ENCODE measurements around the gene NXPH1.

- RRBS, result no CpG with 5 or more reads among the region's 1 CpG
These were observed 6.7 kb downstream of the ICA1 start for GRCh38 chr7:8255179-8255733.

GRCh38 chr7:8389822-8390249, 43.6 kb upstream of the NXPH1 start:
- RRBS, result no CpG with 5 or more reads among the region's 8 CpGs

GRCh38 chr7:8433395-8433877, at the start of gene NXPH1:
Gene NXPH1, plus strand, starts transcription at chr7:8433609.
- RRBS, result 3% methylated on average over 20 of the region's 42 CpGs

DNA sequence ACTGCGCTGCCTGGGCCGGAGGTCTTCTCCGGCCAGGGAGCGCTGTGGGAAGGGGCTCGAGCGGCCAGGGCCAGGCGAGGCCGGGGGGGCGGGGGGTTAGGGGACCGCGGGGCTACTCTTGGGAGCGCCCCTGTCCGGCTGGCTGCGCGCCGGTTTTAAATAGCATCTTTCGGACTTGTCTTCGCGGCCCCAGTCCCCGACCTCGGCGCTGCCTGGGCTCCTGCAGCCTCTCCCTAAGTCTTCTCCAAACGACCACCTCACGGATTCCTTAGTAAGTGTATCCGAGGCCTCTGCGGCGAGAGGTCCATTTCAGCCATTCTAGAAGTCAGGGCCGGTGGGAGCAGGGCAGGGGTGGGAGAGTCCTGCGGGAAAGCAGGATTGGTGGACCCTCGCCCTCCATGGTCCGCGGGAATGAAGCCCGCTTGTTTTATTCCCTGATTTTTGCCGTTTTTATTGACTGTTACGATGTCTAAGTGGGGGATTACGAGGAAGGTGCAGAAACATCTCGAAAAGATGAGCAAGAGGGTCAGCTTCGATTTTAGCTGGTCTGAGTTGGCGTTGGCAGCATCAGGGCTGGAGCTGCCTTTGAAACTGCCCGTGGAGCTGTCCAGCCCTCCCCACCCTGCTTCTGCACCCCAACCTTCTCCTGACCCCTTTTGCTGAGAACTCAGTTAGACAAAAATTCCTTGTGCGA, 529 bp downstream of the PHF14 start:
- RRBS, result 3% methylated on average over 11 of the region's 41 CpGs

GRCh38 chr7:10981931-10983320, 8.8 kb downstream of the PHF14 start:
- RRBS, result no CpG with 5 or more reads among the region's 12 CpGs

DNA sequence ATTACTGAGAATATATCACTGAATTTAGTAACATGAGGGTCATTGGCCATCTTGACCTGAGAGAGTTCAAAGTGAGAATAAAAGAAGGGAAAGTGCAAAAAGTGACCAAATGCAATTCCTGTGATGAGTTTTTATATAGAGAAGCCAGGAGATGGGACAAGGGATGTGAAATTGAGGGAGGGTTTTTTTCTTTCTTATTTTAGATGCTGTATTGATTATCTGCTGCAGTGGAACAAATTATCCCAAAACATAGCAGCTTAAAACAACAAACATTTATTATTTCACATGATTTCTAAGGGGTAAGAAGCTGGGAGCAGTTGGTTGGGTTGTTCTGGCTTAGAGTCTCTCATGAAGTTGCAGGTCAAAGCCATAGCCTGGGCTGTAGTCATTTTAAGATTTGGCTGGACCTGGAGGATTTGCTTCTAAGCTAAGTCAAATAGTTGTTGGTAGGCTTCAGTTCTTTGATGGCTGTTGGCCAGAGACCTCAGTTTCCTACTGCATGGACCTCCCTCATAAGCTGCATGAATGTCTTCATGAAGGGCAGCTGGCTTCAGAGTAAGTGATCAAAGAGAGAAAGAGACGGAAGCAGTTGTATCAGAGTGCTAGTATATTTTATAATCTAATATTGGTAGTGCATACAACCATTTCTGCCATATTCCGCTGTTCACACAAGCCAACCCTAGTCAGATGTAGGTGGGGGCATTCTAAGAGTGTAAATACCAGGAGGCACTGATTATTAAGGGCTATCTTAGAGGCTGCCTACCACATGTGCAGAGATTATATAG, 23.8 kb downstream of the PHF14 start:
- RRBS, result no CpG with 5 or more reads among the region's 2 CpGs

- RRBS, result no CpG with 5 or more reads among the region's 5 CpGs
These were observed 178.8 kb downstream of the PHF14 start for GRCh38 chr7:11152325-11152959.

DNA sequence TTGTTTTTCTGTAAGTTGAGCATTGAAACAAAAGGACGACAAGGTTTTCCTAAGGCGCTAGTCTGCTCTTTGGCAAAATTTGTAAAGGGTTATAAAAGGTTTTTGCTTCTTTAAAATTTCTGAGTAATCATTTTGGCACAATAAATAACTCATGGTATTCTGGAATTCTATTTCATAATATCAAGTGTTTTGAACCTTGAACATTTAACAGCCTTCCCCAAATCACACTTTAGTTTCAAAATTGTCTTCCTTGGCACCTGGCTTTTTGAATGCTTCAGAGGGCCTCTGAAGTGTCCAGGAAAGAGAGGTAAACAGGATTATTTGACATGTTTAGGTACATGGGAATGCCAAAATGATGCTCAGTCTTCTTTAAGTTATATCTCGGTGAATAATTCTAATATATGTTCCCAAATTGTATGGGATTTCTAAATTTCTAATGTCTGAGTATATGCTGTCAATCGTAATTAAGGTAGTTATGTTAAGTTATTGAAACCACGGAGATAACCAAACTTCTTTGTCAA, 220.9 kb downstream of the PHF14 start:
- RRBS, result no CpG with 5 or more reads among the region's 5 CpGs

- RRBS, result no CpG with 5 or more reads among the region's 15 CpGs
These were observed 650 bp upstream of the TMEM106B start for GRCh38 chr7:12210429-12210859.

- RRBS, result no CpG with 5 or more reads among the region's 7 CpGs
These were observed 14.4 kb downstream of the SCIN start for GRCh38 chr7:12584870-12585443.

GRCh38 chr7:12689818-12690769, 2.7 kb downstream of the ARL4A start:
- RRBS, result no CpG with 5 or more reads among the region's 2 CpGs

DNA sequence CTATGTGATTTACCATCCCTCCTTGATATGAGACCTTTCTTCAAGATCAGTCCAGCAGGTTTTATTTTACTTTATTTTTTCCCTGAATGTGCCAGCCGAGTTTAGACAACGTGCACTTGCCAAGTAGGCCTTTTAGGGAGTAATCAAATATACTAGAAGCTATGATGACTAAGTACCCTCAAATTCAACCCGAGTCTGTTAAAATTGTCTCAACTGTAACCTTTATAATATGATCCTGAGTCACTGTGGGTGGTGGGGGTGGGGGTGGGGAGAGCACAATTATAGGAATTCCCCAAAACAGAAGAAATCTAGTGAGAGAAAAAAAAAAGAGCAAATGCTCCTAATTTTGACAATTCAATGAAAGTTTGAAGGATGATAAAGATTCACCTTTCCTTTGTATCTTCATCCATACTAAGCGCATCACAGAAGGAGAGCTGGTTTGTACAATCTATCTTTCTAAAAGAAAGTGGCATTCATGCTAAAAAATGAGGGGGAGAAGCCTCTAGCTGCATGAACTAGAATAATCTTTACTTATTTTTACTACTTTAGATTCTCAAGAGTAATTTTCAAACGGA, 32.2 kb downstream of the ARL4A start:
- RRBS, result no CpG with 5 or more reads among the region's 5 CpGs

- RRBS, result no CpG with 5 or more reads among the region's 4 CpGs
These were observed 3.3 kb downstream of the ETV1 start for GRCh38 chr7:13985904-13986730.

DNA sequence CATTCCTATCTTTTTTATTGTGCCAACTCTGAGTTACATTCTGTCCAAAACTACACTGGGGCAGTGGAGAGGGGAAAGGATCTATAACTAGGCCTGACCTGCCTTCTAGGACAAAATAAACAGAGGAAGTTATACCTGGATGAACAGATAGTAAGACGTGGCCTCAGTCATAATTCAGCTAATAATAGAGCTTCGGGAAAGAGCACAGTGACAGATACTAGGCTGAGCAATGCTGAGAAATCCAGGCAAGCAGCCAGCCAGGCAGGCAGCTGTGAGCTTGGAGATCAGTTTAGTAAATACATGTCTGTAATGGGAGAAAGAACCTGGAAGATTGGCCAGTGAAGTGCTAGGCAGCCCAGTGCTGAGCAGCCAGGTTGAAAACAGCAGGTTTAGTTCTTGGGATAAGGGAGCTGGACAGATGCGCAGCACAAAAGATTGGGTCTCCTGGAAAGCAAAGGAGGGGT, 141.0 kb downstream of the DGKB start:
- RRBS, result no CpG with 5 or more reads among the region's 3 CpGs

- RRBS, result no CpG with 5 or more reads among the region's 2 CpGs
These were observed 744 bp downstream of the AGMO start for GRCh38 chr7:15560882-15561659.

DNA sequence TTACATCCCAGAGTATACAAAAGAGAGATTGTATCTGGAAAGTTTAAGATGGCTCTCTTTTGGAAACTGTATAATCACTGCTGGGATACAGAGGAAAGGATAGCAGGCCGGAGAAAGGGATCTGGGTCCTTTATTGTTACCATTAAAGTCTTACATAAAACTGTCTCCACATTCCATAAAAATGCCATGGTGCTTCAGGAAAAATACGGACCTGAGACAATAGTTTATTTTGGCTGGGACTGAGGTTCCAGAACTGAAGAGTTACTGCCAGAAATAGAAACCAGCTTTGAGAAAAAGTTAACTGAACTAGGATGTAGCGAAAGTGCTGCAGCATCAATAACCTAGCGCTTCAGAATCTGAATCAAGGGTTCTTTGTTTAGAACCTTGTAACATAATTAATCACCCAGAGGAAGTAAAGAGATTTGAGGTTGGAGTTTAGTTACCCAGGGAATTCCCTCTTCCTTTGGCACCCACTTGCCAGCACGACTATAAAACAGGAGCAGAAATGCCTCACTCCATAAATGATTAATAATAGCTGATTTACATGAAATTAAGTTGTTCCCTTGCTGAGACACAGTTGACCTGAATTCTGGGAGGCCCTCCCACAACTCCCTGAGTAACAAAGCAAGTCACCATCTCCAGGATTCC, 37.9 kb downstream of the MEOX2 start:
- RRBS, result no CpG with 5 or more reads among the region's 5 CpGs

DNA sequence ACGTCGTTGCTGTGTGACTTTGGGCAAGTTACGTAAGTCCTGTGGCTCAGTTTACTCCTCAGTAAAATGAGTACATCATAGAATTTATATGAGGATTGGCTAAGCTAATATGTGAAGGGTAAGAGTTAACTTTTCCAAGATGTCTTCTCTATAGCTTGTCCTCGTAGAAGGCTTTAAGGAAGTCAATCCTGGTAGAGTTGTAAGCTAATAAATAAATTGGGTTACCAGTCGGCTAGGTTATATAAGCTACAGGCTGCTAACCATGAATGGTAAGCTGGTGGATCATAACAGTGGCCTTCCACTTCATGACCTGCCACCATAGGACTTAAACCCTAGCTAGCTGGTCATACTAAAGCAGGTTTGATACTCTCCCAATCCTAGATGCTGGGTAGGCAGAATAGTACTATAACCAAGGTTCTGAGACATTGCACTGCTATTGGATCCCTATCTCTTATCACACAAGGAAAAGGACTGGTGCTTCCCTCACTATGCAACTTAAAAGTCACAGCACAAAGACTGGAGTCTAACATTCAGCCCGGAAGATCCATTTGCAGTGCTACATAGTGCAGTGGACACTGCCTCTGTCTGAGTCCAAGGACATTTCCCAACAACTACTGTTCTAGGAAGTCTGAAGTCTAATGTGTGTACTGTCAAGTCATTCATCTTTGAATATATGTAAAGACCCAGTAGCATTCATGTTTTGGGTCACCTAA, 156.3 kb downstream of the CRPPA start:
- RRBS, result no CpG with 5 or more reads among the region's 6 CpGs

DNA sequence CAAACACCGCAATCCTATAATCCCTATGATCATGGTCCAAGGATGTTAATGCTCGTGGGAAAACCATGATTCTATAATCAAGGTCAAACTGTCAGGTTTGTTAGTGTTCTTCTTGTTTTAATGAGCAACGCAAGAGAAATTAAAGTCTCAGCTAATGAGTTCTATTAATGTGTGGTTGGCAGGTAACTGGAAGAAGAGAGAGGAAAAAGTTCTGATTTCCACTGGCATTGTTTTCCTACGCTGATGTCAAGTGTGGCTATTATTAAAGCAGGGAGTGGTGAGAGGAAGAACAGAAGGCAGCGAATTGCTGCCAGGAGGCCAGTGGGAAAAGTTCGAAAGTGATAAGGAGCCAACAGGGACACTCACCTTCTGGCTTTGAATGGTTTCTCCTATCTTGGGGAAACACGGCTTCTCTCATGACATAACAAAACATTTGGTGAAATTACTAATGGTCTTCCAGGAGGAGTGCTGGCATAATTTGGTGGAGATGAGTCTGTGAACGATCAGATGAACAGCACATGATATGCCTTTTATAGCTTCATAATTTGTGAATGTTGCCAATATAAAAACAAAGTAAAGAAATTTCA, 28.2 kb downstream of the LRRC72 start:
- RRBS, result no CpG with 5 or more reads among the region's 8 CpGs

DNA sequence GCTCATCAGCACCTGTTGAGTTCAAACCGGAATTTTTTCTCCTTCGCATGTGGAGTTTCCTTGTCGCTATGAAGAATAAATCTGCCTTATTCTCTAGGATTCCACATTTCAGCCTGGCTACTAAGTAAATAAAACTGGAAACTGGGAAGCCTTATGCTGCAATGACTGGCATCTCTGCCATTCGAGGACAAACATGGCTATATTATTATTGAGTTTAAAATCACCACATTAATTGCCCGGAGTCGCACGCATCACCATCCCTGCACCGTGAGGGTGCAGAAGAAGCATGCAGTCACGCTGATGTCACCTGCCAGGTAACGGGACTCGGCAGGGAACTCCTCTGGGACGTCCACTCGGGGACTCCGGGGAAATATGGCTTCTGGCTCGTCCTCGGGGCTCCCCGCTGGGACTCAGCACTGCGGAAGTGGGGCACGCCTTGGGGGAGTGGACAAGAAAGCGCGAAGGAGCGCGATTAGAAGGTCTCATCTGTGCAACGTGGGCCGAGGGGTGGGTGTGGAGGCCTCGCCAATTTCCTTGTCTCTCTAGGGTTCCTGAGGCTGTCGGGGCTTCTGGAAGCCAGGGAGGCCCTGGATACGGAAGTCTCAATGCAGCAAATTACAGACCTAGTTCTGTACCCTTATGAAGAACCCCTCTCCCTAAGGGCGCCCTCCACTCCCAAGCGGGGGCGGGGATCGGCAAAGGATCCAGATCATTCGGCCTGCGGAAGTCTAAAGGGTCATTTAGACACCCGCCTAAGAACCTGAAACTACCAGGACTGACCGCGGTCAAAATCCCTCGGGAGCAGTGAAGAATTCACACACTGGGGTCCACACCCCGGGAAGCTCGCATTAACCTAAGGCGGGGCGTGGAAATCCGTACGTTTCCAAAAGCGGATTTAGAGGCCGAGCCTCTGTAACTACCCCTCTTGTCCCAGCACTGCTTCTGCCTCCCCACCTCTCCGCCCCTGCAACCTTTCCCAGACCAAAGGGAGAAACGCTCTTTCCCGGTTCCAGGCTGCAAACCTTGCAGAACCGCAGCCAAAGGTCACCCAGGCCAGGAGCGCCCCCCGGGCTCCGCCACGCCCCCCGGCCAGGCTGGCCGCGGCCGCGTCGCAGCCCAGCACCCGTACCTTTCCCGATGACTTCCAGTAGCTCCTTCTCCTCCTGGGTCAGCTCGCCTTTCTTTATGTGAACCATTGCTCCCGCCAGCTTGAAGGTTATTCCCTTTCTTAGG, 760 bp downstream of the ANKMY2 start:
- RRBS, result 3% methylated on average over 4 of the region's 64 CpGs

- RRBS, result no CpG with 5 or more reads among the region's 1 CpG
These were observed 15.9 kb downstream of the BZW2 start for GRCh38 chr7:16661867-16662270.